Calu3 (cell line): ENCODE measurements around the gene ATCAY.

DNA sequence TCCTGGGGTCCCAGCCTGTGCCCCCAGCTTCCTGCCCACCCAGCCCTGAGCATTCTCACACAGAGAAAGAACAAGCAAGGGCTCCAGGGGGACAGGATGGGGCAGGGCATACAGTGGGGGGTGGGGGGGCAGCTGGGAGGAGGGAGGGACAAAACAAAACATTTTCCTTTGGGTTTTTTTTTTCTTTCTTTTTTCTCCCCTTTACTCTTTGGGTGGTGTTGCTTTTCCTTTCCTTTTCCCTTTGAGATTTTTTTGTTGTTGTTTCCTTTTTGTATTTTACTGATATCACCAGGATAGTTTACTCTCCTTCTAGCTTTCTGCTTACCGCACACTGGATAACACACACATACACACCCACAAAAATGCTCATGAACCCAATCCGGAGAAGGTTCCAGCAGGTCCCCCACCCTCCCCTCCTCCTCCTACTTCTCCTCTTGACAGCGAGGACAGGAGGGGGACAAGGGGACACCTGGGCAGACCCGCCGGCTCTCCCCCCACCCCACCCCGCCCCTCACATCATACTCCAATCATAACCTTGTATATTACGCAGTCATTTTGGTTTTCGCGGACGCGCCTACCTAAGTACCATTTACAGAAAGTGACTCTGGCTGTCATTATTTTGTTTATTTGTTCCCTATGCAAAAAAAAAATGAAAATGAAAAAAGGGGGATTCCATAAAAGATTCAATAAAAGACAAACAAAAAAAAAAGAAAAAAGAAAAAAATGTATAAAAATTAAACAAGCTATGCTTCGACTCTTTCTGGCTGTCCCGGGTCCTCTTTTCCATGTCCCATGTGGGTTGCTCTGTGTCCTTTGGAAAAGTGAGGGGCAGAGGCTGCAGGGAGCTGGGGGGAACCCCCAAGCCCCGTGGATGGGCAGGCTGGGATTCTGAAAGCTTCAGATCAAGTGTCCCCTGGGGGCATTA is 11.6 kb downstream of the SMIM24 start:
- PRO-cap: no peak

DNA sequence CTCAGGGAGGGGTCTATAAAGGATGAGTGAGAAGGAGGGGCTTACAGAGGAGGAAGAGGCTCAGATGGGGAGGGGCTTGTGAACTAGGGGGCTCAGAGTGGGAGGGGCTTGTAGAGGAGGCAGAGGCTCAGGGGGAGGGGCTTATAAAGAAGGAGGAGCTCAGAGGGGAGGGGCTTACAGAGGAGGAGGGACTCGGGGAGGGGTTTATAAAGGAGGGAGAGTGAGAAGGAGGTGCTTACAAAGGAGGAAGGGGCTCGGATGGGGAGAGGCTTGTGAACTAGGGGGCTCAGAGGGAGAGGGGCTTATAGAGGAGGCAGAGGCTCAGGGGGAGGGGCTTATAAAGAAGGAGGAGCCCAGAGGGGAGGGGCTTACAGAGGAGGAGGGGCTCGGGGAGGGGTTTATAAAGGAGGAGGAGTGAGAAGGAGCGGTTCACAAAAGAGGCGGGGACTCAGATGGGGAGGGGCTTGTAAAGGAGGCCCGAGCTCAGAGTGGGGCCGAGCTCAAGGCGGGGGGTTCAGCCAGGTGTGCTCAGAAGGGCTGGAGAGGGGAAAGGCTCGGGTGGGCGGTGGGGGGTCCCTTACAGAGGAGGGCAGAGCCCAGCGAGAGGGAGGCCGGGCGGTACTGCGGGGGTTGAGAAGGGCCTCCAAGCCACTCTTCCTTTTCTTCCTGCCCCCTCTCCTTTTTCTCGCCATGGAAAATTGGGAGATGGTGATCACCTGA is 535 bp downstream of the SMIM24 start:
- PRO-cap: unidirectional peak, plus-strand start at position 486 of the sequence

DNA sequence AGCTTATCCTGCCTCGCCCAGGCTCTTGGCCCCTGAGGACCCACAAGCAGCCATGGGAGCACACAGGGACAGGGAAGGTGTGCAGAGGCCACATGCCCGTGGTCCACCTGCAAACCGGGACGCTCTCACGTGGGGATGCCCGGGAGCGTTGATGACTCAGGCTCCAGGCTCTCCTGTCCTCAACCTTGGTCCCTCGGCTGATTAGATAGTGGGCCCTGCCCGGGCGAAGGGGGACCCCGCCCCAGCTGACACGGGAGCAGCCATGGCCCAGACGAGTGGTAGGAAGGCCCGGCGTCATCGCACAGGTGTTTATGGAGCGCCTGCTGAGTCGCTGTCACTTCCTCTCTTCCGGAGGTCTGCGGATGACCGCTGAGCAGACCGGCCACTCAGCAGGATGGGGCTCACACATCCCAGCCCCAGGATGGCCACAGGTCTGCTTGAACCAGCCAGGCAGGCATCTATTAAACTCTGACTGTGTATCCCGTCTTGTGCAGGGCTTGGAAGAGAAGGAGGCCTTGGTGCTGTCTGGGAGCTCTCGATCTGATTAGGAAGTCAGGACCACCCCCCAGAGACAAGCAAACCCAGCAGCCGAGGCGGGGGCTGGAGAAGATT is 1.5 kb upstream of the SMIM24 start:
- PRO-cap: no peak

DNA sequence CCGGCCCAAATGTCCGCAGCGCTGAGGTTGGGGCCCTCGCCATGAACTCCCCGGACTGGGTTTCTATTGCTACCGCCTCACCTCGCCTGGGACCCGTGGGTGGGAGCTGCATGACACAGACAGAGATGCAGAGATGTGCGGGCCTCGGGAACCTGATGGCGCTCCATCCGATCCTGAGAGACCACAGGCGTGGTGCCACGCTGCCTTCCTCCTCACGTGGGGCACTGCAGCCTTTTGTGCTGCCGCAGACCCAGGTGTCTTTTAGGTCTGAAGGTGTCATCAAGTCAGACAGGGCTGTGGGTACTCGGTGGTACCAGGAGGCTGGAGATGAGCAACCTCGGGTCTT is 4.8 kb downstream of the FZR1 start:
- PRO-cap: no peak

DNA sequence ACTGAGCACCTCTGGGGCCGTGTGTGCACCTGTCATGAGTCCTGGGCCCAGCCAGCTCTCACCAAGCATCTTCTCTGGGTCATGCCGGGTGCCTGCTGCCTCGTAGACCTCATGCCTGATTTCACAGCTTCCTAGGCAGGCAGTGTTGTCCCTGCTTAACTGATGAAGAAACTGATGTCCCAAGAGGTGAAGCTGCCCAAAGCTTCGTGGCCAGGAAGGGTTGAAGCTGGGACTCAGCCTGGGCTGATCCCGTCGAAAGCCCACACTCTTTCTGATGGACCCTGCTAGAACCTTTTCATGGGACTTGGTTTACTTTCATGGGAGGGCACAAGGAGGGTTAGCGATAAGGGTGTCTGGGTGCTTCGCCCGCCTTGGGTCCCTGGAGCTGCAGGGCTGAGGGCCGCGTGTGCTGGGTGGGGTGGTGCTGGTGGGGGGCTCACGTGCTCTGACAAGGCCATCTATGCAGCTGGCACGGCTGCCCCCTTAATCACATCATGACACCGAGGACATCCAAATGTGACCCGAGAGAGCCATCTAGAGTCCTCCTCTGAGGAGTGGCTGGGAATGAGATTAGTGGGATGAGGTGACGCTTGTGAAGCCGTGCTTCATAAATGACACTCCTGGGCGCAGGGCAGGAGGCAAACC is 6.3 kb downstream of the FZR1 start:
- PRO-cap: no peak

DNA sequence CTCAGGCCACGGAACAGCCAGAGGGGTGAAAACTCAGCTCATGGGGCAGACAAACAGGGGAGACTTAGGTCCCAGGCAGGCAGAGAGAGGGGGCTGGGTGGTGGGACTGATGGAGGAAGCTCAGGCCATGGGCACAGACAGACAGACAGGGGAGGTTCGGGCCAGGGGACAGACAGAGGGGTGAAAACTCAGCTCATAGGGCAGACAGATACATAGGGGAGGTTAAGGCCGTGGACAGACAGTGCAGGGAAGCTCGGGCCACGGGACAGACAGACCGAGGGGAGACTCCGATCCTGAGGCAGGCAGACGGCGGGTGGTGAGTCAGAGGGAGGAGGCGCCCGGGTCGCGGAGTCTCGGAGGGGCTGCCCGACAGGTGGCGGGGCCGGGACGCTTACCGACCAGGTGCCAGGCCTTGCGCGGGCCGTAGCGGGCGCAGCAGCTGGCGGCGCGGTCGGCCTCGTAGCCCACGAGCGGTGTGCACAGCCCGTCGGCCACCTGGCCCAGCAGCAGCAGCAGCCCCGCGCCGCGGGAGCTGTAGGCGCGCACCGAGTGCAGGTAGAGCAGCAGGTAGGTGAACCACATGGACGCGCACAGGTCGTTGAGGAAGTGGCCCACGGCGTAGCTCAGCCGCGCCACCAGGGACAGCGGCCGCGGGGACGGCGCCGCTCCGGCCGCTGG is 536 bp downstream of the MFSD12 start:
- PRO-cap: no peak

DNA sequence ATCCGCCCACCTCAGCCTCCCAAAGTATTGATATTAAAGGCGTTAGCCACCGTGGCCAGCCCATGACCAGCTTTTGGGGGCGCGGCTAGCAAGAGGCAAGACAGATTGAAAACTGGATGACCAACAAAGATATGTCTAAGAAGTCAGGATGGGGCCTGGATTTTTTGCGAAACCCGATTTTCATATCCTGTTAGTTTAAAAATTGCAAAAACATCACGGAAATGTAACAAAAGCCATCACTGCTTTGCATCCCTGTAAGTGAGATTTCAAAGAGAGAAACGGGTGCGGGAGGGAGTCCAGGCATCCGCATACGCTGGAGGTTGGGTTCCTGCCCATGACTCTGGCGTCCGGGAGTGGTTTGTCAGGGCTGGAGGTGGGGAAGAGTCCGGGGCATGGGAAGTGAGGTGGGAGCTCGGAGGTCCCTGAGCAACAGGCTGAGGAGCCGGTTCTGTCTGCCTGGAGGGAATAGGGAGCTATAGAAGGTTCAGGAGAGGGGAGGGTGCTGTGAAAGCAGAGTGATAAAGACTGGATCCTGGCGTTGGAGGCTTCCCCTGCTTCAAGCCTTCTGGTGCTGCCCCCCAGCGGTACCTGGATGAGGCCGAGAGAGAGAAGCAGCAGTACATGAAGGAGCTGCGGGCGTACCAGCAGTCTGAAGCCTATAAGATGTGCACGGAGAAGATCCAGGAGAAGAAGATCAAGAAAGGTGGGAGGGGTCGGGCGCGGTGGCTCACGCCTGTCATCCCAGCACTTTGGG is 2.4 kb downstream of the HMG20B start:
- PRO-cap: no peak

GRCh38 chr19:3577840-3578338 is 5.1 kb downstream of the HMG20B start:
- PRO-cap: no peak

GRCh38 chr19:3607035-3607355 is 320 bp upstream of the TBXA2R start:
- PRO-cap: no peak

- PRO-cap: no peak
These were observed 26.6 kb upstream of the CACTIN start for GRCh38 chr19:3653072-3653685.

- PRO-cap: no peak
These were observed 11.8 kb downstream of the PIP5K1C start for GRCh38 chr19:3688267-3689150.

DNA sequence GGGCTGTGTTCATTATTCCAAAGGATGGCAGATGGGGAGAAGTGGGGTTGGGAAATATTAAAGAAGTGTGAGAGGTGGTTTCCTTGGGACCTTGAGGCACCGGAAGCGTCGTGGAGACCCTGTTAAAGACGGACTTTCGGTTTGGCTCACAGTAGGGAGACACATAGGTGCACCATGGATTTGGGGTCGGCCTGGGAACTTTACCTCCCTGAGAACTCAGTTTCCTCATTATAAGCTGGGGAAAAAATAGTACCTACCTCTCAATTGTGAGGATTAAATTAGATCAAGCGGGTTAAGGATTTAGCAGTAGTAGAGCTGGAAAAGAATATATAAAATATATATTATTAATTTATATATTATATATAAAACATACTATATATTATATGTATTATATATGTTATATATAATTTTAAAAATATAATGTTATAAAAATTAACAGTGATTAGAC is 424 bp upstream of the APBA3 start:
- PRO-cap: no peak

GRCh38 chr19:3880329-3881372 is at the start of gene ATCAY:
Gene ATCAY, plus strand, starts transcription at chr19:3880685.
- PRO-cap: no peak

DNA sequence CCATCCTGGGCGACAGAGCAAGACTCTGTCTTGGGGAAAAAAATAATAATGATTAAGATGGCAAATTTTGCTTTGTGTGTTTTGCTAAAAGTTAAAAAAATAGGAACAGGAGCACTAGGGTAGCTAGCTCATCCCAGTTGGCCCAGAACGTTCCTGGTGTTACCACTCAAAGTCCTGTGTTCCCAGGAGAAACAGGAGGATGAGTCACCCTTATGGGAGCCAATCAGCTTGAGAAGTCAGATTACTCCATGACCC is 12.8 kb downstream of the NMRK2 start:
- PRO-cap: no peak

- PRO-cap: no peak
These were observed 3.7 kb downstream of the EEF2 start for GRCh38 chr19:3981538-3982085.

DNA sequence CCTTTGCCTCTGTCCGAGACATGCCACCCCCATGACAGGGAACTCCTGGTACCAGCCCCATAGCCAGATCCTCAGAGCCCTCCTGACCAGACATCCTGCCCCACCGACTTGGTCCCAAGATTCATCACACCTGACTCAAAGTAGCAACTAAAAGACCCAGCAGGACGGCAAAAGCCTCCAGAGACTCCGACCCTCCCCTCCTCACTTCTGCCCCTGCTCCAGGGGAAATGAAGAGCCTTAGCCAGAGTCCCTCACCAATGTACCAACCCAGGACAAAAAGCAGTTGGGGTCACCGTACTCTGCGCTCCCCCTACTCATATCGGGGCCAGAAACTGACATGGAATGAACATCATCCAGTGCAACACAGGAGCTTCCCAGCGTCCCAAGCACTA is 1.8 kb downstream of the EEF2 start:
- PRO-cap: no peak

GRCh38 chr19:4034909-4036173 is 27.8 kb downstream of the PIAS4 start:
- PRO-cap: no peak

DNA sequence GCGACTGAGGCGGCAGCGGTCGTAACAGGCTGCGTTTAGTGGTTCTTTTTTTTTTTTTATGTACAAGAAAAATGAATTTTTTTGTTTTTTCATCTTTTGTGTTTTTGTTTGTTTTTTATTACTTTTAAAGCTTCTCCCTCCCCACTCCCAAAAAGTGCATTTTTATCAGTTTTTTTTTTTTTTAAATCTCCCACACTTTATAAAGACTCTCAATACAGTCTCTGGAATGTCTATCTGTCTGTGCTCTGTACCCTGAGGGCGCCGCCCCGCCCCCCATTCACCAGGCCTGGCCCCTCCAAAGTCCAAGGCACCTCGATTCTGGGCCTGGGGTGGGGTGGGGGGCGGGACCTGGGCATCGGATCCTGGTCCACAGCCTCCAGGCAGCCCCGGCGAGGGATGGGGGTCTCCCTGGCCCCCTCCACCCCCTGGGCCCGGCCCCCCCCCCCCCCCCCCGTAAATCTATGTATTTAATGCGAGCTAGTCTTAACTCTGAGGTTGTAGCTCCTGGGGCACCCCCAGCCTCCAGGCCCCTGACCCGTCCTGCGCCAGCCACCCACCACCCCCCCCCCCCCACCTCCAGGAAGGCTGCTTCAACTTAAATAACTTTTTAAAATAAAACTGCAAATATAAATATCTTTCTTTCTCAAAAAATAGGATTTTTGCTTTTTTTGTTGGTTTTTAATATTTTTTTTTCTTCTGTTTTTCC is 23.3 kb downstream of the ZBTB7A start:
- PRO-cap: no peak

DNA sequence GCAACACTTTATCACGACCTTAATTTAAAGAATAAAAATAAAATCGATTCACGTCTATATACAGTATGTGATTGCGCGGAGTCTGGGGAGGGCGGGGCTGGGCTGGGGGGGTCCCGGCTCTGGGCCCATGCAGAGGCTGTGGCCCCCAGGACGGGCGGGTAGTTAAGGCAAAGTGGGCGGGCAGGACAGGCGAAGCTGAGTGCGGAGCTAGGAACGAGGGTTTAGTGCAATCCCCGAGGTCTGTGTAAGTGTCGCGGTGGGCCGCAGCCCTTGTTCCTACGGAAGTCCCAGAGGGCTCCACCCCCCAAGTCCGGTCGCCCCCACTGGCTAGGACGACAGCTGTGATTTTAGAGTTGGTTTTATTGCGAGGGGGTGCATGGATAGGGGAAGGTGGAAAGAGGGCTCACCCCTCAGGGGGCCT is 21.8 kb downstream of the ZBTB7A start:
- PRO-cap: no peak

GRCh38 chr19:4051058-4052060 is 15.3 kb downstream of the ZBTB7A start:
- PRO-cap: bidirectional peak, plus-strand start at chr19:4051784, minus-strand start at chr19:4051664; bidirectional peak, plus-strand start at chr19:4051968, minus-strand start at chr19:4051820